ENCODE measurements around a stretch of chr7.

DNA sequence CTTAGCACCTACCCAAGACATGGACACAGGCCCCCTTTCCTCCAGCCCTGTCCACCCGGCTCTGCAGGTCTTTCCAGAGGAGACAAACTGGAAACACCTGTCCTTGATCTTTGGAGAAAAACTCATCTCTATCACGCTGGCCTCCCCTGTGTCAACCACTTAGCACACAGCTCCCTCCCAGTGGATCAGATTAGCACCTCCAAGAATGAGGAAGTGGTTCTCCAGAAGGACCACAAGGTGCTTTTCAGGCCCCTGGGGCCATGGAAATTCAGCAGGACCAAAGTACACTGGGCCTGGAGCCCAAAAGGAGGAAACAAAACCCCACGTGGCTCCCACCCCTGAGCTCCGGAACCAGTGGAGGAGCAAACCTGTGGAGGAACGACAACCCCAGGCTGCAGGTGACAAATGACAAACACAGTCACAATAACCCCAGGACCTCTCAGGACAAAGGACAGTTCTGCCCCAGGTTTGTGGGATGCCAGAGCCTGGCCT lies 5.9 kb downstream of the TNS3 start:
- PRO-cap, 3 experiments, result no peak in any of the 3 experiments
- RAMPAGE, long total RNA, 2 experiments, result no peak in any of the 2 experiments
- RRBS, result no CpG with 5 or more reads among the region's 5 CpGs

- PRO-cap, 3 experiments, result peak in 1 of 3 experiments; most common plus-strand start chr7:47578814 (in 1)
- RAMPAGE, long total RNA, 2 experiments, result no peak in any of the 2 experiments
- RRBS, result no CpG with 5 or more reads among the region's 22 CpGs
Observed at GRCh38 chr7:47578427-47579104, 3.3 kb downstream of the TNS3 start.

DNA sequence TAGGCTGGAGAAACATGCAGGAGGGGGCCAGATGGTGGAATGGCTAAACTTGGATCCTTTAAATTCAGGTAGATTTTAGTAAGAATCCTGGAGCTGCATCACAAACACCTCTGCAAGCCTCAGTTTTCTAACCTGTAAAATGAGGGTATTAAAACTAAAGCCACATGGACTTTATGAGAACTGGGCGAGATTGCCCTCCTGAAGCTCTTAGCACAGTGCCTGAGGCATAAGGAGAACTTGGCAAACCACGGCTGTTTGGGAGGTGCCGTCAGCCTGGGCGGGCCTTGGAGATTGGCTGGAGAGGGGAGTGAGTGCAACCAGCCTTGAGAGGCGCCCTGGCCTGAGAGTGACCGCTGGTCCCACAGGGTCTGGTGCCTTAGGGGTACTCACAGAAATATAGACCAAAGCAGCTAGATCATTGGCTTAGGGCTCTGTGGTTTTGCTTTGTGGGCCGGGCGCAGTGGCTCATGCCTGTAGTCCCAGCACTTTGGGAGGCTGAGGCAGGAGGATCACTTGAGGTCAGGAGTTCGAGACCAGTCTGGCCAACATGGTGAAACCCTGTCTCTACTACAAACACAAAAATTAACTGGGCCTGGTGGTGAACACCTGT lies 5.5 kb upstream of the TNS3 start:
- PRO-cap, 3 experiments, result peak in 2 of 3 experiments; most common minus-strand start position 217 of the sequence (in 2)
- RAMPAGE, long total RNA, 2 experiments, result no peak in any of the 2 experiments
- RRBS, result no CpG with 5 or more reads among the region's 9 CpGs

DNA sequence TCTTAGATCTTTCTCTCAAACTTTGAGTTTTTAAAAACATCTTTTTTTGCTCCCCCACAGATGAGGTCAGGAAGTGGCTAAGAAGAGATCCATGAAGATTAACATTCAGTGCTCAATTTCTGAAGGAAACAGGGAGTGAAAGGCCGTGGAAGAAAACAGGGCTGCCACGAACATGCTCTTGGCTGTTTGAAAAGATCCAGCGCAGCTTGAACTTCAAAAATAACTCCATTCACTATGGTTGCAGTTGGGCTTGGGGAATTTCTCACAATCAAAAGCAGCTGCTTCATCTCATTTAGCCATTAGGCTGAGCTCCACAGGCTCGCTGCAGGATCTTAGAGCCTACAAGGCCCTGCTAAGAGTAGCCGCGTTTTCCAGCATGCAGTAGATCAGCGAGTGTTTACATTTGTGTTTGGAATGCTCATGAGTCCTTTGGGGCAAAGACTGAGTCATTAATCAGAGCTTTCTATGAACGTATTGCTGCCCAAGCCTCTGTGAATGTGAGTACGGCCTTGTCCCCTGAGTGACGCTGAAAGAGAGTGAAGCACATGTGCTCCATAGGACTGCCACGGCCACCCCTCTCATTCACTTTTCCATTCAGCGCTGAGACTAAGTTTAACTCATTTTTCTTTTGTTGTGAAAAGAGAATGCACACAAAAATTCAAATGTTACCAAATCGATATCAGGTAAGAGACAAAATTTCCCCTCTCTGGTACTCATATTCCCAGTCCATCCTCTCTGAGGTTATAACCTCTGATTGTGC lies 41.3 kb upstream of the TNS3 start:
- PRO-cap, 3 experiments, result no peak in any of the 3 experiments
- RAMPAGE, long total RNA, 2 experiments, result no peak in any of the 2 experiments
- RRBS, result no CpG with 5 or more reads among the region's 13 CpGs

DNA sequence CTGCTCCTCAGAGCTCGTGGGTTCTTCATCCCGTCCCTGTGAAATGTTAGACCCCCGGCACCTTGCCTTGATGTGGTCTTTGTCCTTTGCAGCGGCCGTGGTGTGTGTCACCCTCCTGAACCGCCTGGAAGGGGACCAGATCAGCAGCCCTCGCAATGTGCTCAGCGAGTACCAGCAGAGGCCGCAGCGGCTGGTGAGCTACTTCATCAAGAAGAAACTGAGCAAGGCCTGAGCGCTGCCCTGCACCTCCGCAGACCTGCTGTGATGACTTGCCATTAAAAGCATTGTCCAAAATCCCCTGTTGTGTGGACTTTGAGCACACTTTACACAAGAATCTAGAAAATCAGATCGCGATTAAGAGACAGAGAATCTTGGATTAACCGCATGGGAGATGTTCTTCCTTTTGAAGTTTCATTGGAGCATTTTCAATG lies 19.1 kb downstream of the UPP1 start:
- PRO-cap, 3 experiments, result no peak in any of the 3 experiments
- RAMPAGE, long total RNA, 2 experiments, result no peak in any of the 2 experiments
- RRBS, result 100% methylated on average over 2 of the region's 15 CpGs

- PRO-cap, 3 experiments, result no peak in any of the 3 experiments
- RAMPAGE, long total RNA, 2 experiments, result no peak in any of the 2 experiments
- RRBS, result no CpG with 5 or more reads among the region's 5 CpGs
Observed at GRCh38 chr7:48109085-48110125, 20.3 kb downstream of the UPP1 start.

DNA sequence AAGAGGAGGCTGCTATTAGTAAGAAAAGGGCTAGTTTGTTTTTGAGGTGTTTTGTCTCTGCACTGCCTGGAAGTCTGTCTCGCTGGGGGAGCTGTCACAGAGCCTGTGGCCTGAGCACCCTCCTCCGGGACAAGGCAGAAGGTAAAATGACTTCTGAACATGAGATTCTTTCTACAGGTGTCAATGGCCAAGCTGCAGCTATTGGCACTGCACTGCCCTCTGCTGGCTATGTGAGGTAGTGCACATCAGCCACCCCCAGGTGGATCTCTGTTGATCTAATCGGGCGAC lies 21.0 kb downstream of the UPP1 start:
- PRO-cap, 3 experiments, result no peak in any of the 3 experiments
- RAMPAGE, long total RNA, 2 experiments, result no peak in any of the 2 experiments
- RRBS, result no CpG with 5 or more reads among the region's 4 CpGs

GRCh38 chr7:48111482-48111962 lies 22.5 kb downstream of the UPP1 start:
- PRO-cap, 3 experiments, result no peak in any of the 3 experiments
- RAMPAGE, long total RNA, 2 experiments, result no peak in any of the 2 experiments
- RRBS, result no CpG with 5 or more reads among the region's 10 CpGs

- PRO-cap, 3 experiments, result no peak in any of the 3 experiments
- RAMPAGE, long total RNA, 2 experiments, result no peak in any of the 2 experiments
- RRBS, result no CpG with 5 or more reads among the region's 9 CpGs
Observed at GRCh38 chr7:50266756-50267434, 37.6 kb upstream of the IKZF1 start.

DNA sequence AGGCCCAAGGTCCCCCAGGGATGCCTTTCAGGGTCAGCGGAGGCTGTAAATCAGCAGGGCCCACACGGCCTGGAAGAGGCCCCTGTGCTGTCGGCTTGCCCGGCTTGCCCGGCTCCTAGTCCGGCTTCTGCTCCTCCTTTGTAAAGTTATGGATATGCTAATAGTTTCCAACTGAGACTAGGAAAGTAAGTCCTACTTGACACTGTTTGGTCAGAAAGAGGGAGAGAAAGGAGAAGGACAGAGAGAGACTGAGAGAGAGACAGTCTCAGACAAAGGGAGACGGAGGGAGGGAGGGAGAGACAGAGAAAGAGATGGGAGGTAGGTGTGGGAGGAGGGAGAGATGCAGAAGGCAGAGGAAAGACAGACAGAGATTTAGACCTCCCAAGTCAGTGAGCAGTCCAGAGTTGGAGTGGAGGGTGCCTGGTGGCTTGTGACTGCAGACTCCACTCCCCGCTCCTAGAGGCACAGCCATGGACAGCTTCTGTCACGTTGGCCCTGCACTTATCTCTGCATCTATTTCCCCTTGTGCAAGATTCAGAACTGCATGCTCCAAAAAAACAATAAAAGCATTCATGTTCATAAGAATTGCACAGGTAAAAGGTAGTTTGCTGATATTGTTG lies 10.6 kb downstream of the IKZF1 start:
- PRO-cap, 3 experiments, result no peak in any of the 3 experiments
- RAMPAGE, long total RNA, 2 experiments, result no peak in any of the 2 experiments
- RRBS, result no CpG with 5 or more reads among the region's 9 CpGs

GRCh38 chr7:50362309-50363235 lies 58.1 kb downstream of the IKZF1 start:
- PRO-cap, 3 experiments, result no peak in any of the 3 experiments
- RAMPAGE, long total RNA, 2 experiments, result no peak in any of the 2 experiments
- RRBS, result no CpG with 5 or more reads among the region's 9 CpGs

DNA sequence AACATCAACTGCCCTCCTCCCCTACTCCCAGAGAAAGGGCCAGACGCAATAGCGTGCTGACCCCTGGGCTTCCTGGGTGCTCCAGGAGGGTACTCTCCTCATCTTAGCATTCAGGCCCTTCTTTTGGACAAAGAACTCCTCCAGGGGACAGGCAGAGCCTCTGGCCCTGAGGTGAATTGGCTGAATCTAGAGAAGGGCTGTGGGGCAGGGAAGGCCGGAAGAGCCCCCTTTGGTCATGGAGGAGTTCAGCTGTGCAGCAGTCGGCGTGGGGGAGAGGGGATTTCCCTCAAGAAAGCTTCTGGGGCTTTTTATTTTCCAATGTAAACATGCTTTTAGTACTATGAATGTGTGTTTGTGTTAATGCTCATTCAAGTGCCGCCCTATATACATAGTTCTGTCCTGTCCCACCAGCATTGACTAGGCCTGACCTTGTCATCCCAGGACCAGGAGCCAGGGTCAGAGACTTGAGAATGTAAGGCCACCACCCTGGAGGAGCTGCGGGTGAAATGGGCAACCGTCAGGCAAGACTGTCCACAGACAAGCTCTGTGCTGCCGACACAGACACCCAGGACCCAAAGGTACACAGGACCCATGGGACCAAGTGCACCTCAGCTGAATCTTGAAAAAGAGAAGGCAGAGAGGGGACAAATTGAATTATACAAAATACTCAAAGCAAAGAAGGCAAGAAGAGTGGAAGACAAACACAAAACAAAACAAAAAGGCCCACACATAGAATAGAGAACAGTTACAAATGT lies 38.7 kb downstream of the FIGNL1 start:
- PRO-cap, 3 experiments, result no peak in any of the 3 experiments
- RAMPAGE, long total RNA, 2 experiments, result no peak in any of the 2 experiments
- RRBS, result no CpG with 5 or more reads among the region's 9 CpGs

DNA sequence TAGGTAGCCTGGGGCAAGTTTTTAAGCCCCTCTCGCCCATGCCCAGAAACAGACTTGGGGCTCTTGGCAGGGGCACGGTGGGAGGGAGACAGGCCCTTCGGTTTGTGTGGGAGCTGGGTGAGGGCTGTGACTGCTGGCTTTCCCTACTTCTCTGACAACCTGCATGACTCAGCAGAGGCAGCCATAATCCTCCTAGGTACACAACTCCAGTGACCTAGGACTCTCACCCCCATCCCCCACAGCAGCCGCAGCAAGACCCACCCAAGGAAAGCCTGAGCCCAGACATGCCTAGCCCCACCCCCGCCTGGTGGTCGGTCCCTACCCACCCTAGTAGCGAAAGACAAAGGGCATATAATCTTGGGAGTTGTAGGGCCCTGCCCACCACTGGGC lies 51.6 kb downstream of the DDC start:
- PRO-cap, 3 experiments, result no peak in any of the 3 experiments
- RAMPAGE, long total RNA, 2 experiments, result no peak in any of the 2 experiments
- RRBS, result no CpG with 5 or more reads among the region's 7 CpGs

GRCh38 chr7:50592456-50593336 lies 27.5 kb upstream of the DDC start:
- PRO-cap, 3 experiments, result no peak in any of the 3 experiments
- RAMPAGE, long total RNA, 2 experiments, result no peak in any of the 2 experiments
- RRBS, result no CpG with 5 or more reads among the region's 28 CpGs

DNA sequence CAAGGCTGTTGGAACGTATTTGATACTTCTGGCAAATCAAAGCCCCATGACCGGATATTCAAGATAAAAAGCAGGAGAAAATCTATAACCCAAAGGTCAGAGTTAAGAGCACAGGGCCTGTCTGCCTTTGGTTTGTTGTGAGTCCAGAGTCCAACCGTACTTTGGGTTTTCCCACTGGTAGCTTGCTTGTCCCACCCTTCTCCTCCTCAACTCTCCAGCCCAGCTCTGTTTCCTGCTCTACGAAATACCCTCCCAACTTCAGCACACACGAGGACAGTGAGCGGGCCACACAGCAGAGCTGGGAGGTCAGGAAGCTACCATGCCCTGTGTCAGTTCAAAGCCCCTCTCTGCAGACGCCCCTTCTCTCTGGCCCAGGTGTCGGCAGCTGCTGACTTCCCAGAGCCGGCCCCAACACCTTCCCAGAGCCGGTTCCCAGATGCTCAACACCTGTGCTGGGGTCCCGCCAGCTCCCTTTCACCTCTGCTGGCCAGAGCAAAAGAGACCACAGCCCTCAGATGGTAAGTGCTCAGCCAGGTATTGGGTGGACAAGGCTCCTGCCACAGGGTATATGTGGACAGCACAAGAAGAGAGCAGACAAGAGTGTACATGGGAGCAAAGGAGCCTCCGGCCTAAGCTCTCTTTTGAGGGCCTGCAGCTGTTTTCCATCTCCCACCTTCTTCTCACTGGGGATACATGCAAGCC lies 50.0 kb upstream of the DDC start:
- PRO-cap, 3 experiments, result no peak in any of the 3 experiments
- RAMPAGE, long total RNA, 2 experiments, result no peak in any of the 2 experiments
- RRBS, result no CpG with 5 or more reads among the region's 12 CpGs

- PRO-cap, 3 experiments, result no peak in any of the 3 experiments
- RAMPAGE, long total RNA, 2 experiments, result no peak in any of the 2 experiments
- RRBS, result no CpG with 5 or more reads among the region's 13 CpGs
Observed at GRCh38 chr7:50658521-50659154, 93.4 kb upstream of the DDC start.

GRCh38 chr7:50720869-50721686 lies 61.6 kb downstream of the GRB10 start:
- PRO-cap, 3 experiments, result peak in 1 of 3 experiments; most common plus-strand start chr7:50721378 (in 1)
- RAMPAGE, long total RNA, 2 experiments, result no peak in any of the 2 experiments
- RRBS, result no CpG with 5 or more reads among the region's 18 CpGs

DNA sequence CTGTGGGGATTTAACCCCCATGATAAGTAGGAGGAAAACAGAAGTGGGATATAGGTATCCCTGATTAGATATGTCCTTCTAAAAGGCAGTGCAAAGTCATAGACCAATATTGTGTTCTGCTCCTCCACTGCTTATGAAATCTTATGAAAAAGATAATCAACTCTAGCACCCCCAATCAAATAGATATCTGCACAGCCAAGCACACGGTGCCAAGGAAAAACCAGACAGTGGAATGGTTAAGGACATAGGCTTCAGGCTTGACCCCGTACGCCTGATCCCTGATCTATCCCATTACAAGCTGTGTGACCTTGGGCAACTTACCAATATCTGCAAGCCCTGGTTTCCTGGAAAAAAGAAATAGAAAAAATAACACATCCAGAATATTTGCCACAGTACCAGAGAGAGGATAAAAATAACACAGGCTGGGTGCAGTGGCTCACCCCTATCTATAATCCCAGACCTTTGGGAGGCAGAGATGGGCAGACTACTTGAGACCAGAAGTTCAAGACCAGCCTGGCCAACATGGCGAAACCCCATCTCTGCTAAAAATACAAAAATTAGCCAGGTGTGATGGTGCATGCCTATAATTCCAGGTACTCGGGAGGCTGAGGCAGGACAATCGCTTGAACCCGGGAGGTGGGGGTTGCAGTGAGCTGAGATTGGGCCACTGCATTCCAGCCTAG lies 56.9 kb downstream of the GRB10 start:
- PRO-cap, 3 experiments, result no peak in any of the 3 experiments
- RAMPAGE, long total RNA, 2 experiments, result no peak in any of the 2 experiments
- RRBS, result no CpG with 5 or more reads among the region's 7 CpGs

- PRO-cap, 3 experiments, result peak in 3 of 3 experiments; most common plus-strand start chr7:50759405 (in 3)
- RAMPAGE, long total RNA, 2 experiments, result no peak in any of the 2 experiments
- RRBS, result no CpG with 5 or more reads among the region's 5 CpGs
Observed at GRCh38 chr7:50759268-50759501, 23.5 kb downstream of the GRB10 start.

- PRO-cap, 3 experiments, result no peak in any of the 3 experiments
- RAMPAGE, long total RNA, 2 experiments, result no peak in any of the 2 experiments
- RRBS, result no CpG with 5 or more reads among the region's 7 CpGs
Observed at GRCh38 chr7:50851459-50851878, 68.8 kb upstream of the GRB10 start.

All from testis (tissue), 5 donors.